Upper lobe of left lung (tissue), 5 donors: Measurements from ENCODE around the genes ZNF577, ZNF613 and ZNF766.

- PRO-cap, 2 experiments, result no peak in any of the 2 experiments
- RAMPAGE, long total RNA, 4 experiments, result no peak in any of the 4 experiments
Observed at GRCh38 chr19:51552728-51553878, 18.0 kb upstream of the ZNF175 start.

DNA sequence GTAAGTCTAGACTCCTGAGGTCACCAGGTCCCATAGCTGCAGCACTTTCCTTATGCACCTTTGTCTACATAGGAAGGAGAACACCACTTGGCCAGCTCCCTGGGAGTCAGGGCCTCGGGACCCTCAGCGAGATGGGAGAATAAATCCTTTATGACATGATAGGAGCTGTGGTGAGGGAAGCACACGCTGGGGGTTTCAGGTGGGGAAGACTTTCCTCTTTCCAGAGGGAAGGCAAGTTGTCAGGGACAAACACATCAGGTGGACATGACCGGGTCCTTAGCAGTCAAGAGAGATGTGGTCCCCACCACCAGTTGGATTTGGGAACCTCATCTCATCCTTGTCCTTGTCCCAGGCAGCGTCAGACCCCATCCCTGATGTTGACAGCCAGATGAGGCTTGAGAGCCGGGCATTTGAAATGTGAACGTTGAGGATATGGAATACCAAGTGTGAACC is 426 bp upstream of the SIGLEC14 start:
- PRO-cap, 2 experiments, result no peak in any of the 2 experiments
- RAMPAGE, long total RNA, 4 experiments, result no peak in any of the 4 experiments

GRCh38 chr19:51771304-51771901 is 10.4 kb downstream of the FPR2 start:
- PRO-cap, 2 experiments, result no peak in any of the 2 experiments
- RAMPAGE, long total RNA, 4 experiments, result no peak in any of the 4 experiments

- PRO-cap, 2 experiments, result peak in 2 of 2 experiments; most common minus-strand start chr19:51887920 (in 1)
- RAMPAGE, long total RNA, 4 experiments, result start-site peak on the minus strand in 2 of 4 experiments, at chr19:51887823-51887995 at its widest, 17 to 42 reads per replicate
Observed at GRCh38 chr19:51887328-51888286, at the start of gene ZNF577. ZNF577 (minus strand) TSS chr19:51887951.

DNA sequence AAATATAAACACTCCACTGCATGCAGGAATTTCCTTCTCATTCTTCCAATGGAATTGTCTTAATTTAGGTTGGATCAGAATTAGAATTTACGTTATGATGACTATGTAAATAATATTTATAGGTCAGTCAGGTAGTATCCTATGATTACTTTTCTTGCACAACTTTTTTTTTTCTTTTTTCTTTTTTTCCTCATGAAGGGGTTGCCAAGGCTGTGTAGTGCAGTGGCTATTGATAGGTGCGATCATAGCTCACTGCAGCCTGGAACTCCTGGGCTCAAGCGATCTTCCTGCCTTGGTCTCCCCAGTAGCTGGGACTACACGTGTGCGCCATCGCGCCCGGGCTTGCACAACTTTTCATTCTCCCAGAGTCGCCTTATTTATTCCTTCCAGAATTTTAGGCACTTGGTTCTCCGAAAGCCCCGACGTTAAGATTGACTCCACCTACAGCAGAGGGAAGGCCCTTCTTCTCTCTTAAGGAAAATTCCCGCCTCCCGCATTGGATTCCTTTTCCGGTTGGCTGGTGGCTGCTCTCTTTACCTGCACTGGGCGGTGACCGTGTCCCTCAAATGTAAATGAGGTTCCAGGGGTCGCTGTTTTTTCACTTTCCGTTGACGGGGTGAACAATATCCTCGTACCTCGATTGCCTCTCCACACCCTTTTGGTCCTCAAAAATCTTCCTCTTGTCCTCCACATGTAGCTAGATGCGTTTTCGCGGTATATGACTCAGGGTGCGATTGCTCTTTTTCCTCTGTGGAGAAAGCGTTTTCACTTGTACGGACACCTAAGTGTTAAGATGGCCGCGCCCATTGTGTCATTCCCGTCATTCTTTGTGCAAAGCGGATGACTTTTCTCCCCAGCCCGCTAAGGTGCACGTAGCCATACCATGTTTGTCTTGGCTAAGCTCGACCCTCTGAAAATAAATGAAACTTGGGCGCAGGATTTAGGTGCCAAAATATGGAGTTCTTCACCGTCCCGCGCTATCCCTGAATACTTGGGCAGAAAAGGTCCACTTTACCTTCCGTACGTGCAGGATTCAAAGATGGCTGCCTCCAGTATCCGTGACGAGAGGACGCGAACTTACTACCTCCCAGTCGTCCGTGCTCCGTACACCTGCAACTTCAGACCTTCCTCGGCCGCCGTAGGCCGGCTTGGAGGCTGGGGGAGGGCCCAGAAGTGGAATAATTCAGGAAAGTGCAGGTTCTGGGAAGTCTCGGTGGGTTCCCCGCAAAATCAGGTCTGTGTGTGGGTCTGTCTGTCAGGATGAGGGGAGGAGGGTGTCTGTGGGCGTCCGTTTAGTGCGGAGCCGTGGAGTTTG is at the start of gene ZNF613:
Gene ZNF613 (plus strand): TSS at position 1,166 of the 1,315 bp plus-strand sequence.
- PRO-cap, 2 experiments, result peak in 2 of 2 experiments; most common plus-strand start position 1,152 of the sequence (in 2)
- RAMPAGE, long total RNA, 4 experiments, result start-site peak on the plus strand in 2 of 4 experiments, centred at positions 1,159 to 1,172 of the sequence, 38 to 41 reads per replicate

GRCh38 chr19:51944164-51945026 is 17.1 kb downstream of the ZNF613 start:
- PRO-cap, 2 experiments, result no peak in any of the 2 experiments
- RAMPAGE, long total RNA, 4 experiments, result start-site peak on the plus strand in 1 of 4 experiments, at chr19:51944444-51944635 at its widest, 9 reads per replicate

DNA sequence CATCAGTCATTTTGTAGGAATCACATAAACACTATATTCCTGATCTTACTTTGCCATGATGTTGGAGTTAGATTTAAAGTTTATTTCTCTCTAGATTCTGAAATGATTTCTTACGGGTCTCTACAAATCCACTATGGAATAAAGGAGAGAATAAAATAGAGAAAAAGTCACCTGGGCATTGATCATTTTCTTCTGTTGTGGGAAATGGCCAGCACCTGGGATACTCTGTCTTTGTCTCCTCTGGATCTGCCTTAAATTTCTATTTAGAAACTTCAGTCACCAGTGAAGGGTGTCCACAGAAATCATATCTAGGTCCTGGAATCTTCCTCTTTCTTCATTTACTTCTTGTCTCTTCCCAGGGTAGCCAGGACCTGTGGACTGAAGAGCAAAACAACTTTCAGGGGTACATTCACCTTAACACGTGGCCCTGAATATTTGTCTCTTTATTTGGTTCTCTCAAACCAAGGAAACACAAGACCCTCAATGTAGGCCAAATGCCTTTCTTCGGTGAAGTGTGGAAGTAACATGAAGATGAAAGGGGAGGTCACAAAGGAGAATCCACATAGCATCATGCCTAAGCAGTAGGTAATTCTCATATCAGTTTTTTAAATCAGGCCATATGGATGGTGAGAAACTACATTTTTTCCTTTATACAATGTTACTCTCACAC is 1.8 kb downstream of the ZNF432 start:
- PRO-cap, 2 experiments, result no peak in any of the 2 experiments
- RAMPAGE, long total RNA, 4 experiments, result no peak in any of the 4 experiments

- PRO-cap, 2 experiments, result no peak in any of the 2 experiments
- RAMPAGE, long total RNA, 4 experiments, result no peak in any of the 4 experiments
Observed at GRCh38 chr19:52230876-52231517, 38.4 kb upstream of the ZNF766 start.

DNA sequence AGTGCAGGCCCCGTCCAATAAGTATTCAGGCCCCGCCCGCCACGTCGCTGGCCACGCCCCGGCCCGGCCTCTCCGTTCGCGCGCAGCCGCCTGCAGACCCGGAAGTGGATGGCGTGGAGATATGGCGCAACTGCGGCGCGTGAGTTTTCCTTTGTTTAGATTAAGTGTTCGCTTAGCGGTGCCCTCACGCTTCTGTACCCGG is at the start of gene ZNF766:
Gene ZNF766 (plus strand): TSS at position 95 of the 202 bp plus-strand sequence.
- PRO-cap, 2 experiments, result peak in 2 of 2 experiments; most common plus-strand start position 95 of the sequence (in 2)
- RAMPAGE, long total RNA, 4 experiments, result start-site peak on the plus strand in 4 of 4 experiments, centred at positions 89 to 108 of the sequence, 36 to 152 reads per replicate

- PRO-cap, 2 experiments, result peak in 1 of 2 experiments; most common minus-strand start chr19:52398256 (in 1)
- RAMPAGE, long total RNA, 4 experiments, result start-site peak on the plus strand in 2 of 4 experiments, at chr19:52398375-52398455 at its widest, 17 to 25 reads per replicate
Observed at GRCh38 chr19:52398123-52398678, 552 bp downstream of the ZNF528 start.

- PRO-cap, 2 experiments, result no peak in any of the 2 experiments
- RAMPAGE, long total RNA, 4 experiments, result no peak in any of the 4 experiments
Observed at GRCh38 chr19:52601647-52602556, 31.8 kb downstream of the ZNF701 start.

GRCh38 chr19:52725614-52726334 is 9.1 kb downstream of the ZNF611 start:
- PRO-cap, 2 experiments, result no peak in any of the 2 experiments
- RAMPAGE, long total RNA, 4 experiments, result no peak in any of the 4 experiments

GRCh38 chr19:53504399-53504624 is 33.6 kb upstream of the ZNF331 start:
- PRO-cap, 2 experiments, result no peak in any of the 2 experiments
- RAMPAGE, long total RNA, 4 experiments, result no peak in any of the 4 experiments

DNA sequence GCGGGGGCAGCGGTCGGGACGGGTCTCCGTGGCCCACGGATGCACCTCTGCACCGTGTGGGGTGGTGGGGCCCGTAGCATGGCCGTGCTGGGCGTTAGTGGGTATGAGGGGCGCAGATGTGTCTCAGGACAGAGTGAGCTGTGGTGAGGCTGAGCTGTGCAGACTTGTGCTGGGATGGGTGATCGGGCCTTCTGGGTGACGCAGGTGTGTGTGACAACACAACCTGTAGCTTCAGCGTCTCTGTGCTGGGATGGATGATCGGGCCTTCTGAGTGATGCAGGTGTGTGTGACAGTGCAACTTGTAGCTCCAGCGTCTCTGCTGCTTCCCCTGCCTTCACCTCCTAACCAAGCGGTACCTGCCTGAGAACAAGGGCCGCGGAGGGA is 557 bp downstream of the ZNF331 start:
- PRO-cap, 2 experiments, result no peak in any of the 2 experiments
- RAMPAGE, long total RNA, 4 experiments, result no peak in any of the 4 experiments

- PRO-cap, 2 experiments, result no peak in any of the 2 experiments
- RAMPAGE, long total RNA, 4 experiments, result no peak in any of the 4 experiments
Observed at GRCh38 chr19:53581023-53581766, 43.2 kb downstream of the ZNF331 start.

- PRO-cap, 2 experiments, result peak in 1 of 2 experiments; most common plus-strand start chr19:53810109 (in 1); most common minus-strand start chr19:53809930 (in 1)
- RAMPAGE, long total RNA, 4 experiments, result no peak in any of the 4 experiments
Observed at GRCh38 chr19:53809810-53810304, 14.3 kb downstream of the NLRP12 start.

GRCh38 chr19:53866045-53866822 is 1.4 kb upstream of the MYADM start:
- PRO-cap, 2 experiments, result peak in 2 of 2 experiments; most common plus-strand start chr19:53866410 (in 2); most common minus-strand start chr19:53866227 (in 1)
- RAMPAGE, long total RNA, 4 experiments, result no peak in any of the 4 experiments

- PRO-cap, 2 experiments, result no peak in any of the 2 experiments
- RAMPAGE, long total RNA, 4 experiments, result start-site peak on the minus strand in 1 of 4 experiments, at chr19:53873891-53873898 at its widest, 19 reads per replicate
Observed at GRCh38 chr19:53873531-53874140, 6.0 kb downstream of the MYADM start.

DNA sequence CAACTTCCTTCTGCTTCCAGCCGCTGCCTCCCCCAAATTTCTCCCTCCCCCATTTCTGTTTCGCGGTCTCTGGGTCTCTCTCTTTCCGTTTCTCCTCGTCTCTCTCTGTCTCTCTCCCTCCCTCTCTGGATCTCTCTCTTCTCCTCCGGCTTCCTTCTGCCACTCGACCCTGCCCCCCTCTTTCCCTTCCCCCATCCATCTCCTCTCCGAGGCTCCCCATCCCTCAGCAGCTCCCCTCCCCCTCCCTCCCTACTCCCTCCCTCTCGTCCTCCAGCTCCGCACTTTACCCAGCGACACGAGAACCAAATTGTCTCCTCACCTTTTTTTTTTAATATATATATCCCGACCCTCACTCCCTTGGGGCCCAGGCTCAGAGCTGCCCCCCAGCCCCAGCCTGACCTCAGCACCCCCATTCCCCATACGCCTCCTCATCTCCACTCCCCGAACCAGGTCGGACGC is 3.5 kb upstream of the CACNG8 start:
- PRO-cap, 2 experiments, result no peak in any of the 2 experiments
- RAMPAGE, long total RNA, 4 experiments, result no peak in any of the 4 experiments

- PRO-cap, 2 experiments, result peak in 1 of 2 experiments; most common minus-strand start chr19:53982681 (in 1)
- RAMPAGE, long total RNA, 4 experiments, result no peak in any of the 4 experiments
Observed at GRCh38 chr19:53982604-53983437, 8.6 kb upstream of the CACNG6 start.